Transverse colon (tissue), 4 donors: Measurements from ENCODE around the gene TRAIP.

GRCh38 chr3:49685953-49686293 is 3.4 kb downstream of the MST1 start:
- PRO-cap, result no peak
- RAMPAGE, long total RNA, 4 experiments, result no peak in any of the 4 experiments

DNA sequence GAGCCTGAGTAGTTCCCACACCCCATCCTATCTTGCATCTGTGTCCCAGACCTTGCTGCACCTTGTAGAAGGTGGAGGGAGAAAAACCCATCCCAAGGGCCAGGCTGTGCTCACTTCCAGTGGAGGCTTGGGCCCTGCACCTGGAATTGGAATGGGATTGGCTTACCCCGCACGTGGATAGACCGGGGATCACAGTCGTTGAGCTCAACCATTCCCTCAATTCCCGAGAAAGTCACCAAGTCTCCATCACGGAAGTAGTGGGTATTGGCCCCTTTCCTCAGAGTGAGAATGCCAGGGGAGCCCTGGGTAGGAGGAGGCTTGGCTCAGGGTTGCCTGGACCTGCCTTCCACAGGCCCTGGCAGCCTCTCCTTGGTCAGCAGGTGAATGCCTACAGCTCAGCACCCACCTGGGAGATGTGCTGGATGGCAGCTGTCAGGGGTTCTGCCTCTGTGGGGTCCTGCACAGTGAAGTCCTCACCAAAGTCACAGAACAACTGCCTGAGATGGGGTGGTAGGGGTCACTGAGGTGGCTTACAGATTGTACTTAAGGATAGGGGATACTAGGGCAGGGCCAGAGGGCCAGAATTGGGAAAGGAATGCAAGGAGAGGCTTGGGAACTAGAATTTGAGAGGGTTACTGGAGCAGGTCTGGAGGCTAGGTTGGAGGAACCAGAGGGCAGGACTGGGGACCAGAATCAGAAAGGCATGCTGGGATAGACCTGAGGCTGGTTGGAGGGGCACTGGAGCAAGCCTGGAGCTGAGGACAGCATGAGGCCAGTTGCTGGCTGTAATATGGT is 1.3 kb downstream of the UBA7 start:
- PRO-cap, result unidirectional peak, plus-strand start at position 274 of the sequence
- RAMPAGE, long total RNA, 4 experiments, result start-site peak on the minus strand in 1 of 4 experiments, centred at position 207 of the sequence, 31 reads per replicate

DNA sequence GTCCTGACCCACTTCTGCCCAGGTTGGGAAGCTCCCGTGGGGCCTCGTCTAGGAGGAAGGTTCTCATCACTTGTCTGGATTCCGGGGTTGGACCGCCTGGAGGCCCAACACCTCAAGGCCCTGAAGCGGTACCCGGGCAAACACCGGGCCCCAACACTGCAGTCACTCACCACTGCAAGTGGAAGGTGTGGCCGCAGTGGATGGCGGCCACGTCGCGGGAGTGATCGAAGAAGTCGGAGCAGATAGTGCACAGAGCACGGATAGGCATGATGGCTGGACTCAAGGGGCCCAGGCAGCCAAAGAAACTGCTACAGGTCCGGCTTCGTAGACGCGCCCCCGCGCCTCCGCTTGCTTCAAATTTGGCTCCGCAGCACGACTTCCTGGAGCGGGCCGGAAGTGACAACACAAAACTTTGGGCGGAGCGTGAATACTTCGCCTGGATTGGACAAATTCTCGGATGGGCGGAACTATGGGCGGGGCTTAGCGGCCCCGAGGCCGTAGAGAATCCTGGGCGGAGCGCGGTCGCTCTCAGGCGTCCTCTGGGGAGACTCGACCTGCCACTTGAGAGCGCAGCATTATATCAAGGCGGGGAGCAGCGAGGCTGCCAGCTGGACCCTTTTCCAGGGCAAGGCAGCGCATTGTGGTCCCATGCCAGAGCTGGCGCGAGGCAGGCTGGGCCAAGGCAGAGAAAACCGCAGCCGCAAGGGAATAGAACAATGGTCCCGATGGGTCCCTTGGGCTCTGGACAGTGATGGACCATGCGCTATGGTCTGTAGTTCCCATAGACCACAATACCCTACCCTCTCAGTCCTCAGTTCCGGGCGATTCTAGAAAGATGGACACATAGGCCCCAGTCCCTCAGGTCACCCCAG is at the start of gene TRAIP:
TRAIP (minus strand) TSS at position 379 of the 872 bp plus-strand sequence.
- PRO-cap, result bidirectional peak, plus-strand start at position 531 of the sequence, minus-strand start at position 346 of the sequence
- RAMPAGE, long total RNA, 4 experiments, result start-site peak on the minus strand in 2 of 4 experiments, centred at positions 364 to 376 of the sequence, 15 to 18 reads per replicate

GRCh38 chr3:49868076-49868607 is 1.6 kb downstream of the CAMKV start:
- PRO-cap, result no peak
- RAMPAGE, long total RNA, 4 experiments, result no peak in any of the 4 experiments

- PRO-cap, result no peak
- RAMPAGE, long total RNA, 4 experiments, result no peak in any of the 4 experiments
Observed at GRCh38 chr3:49873438-49874076, 3.9 kb upstream of the CAMKV start.

- PRO-cap, result no peak
- RAMPAGE, long total RNA, 4 experiments, result no peak in any of the 4 experiments
Observed at GRCh38 chr3:49902959-49903689, 549 bp downstream of the MST1R start.

- PRO-cap, result no peak
- RAMPAGE, long total RNA, 4 experiments, result start-site peak on the plus strand in 2 of 4 experiments, at chr3:50029752-50030442 at its widest, 6 to 19 reads per replicate
Observed at GRCh38 chr3:50029777-50030245, 58.9 kb upstream of the RBM5 start.

GRCh38 chr3:50211195-50211546 is 6.1 kb downstream of the SLC38A3 start:
- PRO-cap, result no peak
- RAMPAGE, long total RNA, 4 experiments, result no peak in any of the 4 experiments

GRCh38 chr3:50321619-50322316 is 777 bp downstream of the HYAL2 start:
- PRO-cap, result bidirectional peak, plus-strand start at chr3:50322109, minus-strand start at chr3:50321777
- RAMPAGE, long total RNA, 4 experiments, result no peak in any of the 4 experiments

DNA sequence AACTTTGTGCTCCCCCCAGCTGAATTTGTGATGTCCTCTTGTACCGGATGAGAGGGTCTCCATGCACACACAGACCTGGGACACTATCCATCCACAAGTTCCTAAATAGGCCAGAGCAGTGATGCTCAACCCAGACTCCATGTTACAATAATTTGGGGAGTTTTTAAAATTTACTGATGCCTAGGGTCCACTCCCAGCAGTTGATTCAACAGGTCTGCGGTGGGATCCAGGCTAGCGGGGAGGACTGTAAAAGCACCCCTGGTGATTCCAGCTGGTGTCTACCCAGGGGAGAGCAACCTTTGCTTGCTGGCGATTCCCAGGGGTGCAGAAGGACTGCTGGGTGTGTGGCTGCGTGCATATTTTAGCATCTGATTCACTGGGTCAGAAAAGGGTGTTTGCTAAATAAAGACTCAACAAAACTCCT is 928 bp downstream of the RASSF1 start:
- PRO-cap, result no peak
- RAMPAGE, long total RNA, 4 experiments, result no peak in any of the 4 experiments

- PRO-cap, result no peak
- RAMPAGE, long total RNA, 4 experiments, result no peak in any of the 4 experiments
Observed at GRCh38 chr3:50390569-50391133, 31.3 kb upstream of the TMEM115 start.

- PRO-cap, result no peak
- RAMPAGE, long total RNA, 4 experiments, result start-site peak on the plus strand in 2 of 4 experiments, at chr3:50587789-50588545 at its widest, 7 reads per replicate
Observed at GRCh38 chr3:50587988-50588946, 18.9 kb downstream of the HEMK1 start.

DNA sequence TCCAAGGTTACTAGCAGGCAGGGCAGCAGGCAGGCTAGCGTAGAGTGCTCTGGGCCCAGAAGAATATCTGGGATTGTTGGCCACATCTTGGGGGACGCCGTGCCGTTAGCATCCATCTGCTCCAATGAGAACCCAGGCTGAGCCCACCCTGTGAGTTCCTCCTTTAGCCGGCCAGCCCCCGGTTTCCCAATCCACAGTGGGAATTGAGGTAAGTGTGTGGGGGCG is 425 bp downstream of the CISH start:
- PRO-cap, result no peak
- RAMPAGE, long total RNA, 4 experiments, result no peak in any of the 4 experiments

GRCh38 chr3:51394416-51395400 is 3.6 kb downstream of the RBM15B start:
- PRO-cap, result no peak
- RAMPAGE, long total RNA, 4 experiments, result start-site peak on the plus strand in 2 of 4 experiments, at chr3:51394817-51395125 at its widest, 8 to 12 reads per replicate

- PRO-cap, result no peak
- RAMPAGE, long total RNA, 4 experiments, result start-site peak on the minus strand in 2 of 4 experiments, at chr3:51441738-51441905 at its widest, 29 to 39 reads per replicate
Observed at GRCh38 chr3:51441423-51442059, 50.5 kb downstream of the RBM15B start.

GRCh38 chr3:51580290-51580779 is 41.8 kb downstream of the RAD54L2 start:
- PRO-cap, result no peak
- RAMPAGE, long total RNA, 4 experiments, result no peak in any of the 4 experiments

GRCh38 chr3:51621287-51622030 is 49.6 kb upstream of the TEX264 start:
- PRO-cap, result no peak
- RAMPAGE, long total RNA, 4 experiments, result no peak in any of the 4 experiments

DNA sequence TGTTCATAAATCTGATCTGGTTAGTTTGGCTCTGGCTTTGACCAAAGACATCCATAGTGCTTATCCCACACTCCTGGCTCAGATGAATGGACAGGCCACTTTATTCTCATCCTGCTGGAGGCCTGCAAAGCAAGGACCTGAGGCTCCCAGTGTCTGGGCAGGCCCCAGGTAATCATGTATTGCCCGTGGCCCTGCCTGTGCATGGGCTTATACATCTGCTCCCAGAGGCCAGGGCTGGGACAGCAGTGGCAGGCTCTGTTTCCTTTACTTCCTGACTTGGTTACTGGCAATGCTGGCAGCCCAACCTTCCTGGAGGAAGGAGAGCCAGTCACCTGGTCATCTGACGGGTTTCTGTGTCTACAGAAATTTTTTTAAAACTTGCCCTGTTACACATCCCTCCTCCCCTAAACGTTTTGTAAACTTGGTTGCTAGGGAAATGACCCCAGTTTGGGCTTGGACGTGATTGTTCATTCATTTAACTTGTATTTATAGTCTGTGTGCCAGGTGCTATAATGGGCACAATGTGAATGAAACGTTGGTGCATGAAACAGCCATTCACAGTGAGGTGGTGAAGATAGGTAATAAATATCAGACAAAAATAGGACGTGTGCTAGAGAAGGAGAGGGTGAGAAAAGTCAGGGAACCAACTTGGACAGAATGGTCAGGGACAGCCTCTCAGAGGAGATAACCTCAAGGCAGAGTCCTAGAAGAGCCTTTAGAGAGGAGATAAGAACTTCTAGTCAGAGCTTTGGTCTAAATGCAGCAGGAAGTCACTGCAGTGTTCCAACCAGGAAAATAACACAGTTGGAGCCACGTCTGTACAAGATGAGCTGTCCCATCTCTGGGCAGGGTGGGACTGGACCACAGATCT is 14.0 kb downstream of the TEX264 start:
- PRO-cap, result no peak
- RAMPAGE, long total RNA, 4 experiments, result start-site peak on the plus strand in 1 of 4 experiments, centred at position 628 of the sequence, 7 reads per replicate

DNA sequence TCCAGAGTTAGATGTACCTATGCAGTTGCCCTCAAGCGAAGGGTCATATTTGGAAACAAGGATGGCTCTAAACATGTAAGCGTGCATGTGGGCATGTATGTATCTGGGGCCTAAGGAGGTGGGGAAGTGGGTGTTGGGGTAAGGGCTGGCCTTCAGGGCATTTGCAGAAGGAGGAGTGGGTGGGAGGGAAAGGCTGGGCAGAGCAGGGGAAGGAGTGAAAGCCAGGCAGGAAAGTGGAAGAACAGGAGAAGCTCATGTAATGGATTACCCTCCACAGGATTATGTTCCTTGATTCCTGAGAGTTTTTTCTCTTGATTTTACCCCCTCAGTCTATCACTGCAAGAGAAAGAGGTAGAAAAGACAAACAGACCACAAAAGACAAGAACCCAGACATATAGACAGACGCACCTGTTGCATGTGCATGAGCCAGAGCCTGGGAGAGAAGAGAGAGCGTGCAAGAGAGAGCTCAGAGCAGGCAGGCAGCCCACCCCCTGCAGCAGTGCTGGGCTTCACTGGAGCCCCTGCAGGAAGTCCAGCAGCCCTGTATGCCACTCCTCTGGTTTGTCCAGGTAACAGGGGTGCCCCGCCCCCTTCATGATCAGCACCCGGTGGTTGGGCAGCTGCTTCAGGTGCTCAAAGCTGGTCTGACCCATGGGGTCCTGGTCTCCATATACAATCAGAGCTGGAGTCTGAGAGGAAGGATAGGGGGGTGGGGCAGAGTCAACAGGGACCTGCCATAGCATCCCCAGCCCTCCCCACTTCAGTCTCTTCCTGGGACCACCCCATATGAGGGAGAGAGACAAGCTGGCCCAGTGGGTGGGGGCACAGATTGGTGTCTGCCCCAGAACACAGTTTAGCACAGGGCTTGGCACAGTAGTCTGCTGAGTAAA is 1.9 kb upstream of the PCBP4 start:
- PRO-cap, result no peak
- RAMPAGE, long total RNA, 4 experiments, result no peak in any of the 4 experiments

- PRO-cap, result no peak
- RAMPAGE, long total RNA, 4 experiments, result no peak in any of the 4 experiments
Observed at GRCh38 chr3:52017598-52018088, 21.9 kb upstream of the RPL29 start.